Left lung (tissue), 1 donor: Measurements from ENCODE around the genes AOX1 and BZW1.

GRCh38 chr2:200306752-200306971 lies 169 bp downstream of the SPATS2L start:
- PRO-cap, result no peak

DNA sequence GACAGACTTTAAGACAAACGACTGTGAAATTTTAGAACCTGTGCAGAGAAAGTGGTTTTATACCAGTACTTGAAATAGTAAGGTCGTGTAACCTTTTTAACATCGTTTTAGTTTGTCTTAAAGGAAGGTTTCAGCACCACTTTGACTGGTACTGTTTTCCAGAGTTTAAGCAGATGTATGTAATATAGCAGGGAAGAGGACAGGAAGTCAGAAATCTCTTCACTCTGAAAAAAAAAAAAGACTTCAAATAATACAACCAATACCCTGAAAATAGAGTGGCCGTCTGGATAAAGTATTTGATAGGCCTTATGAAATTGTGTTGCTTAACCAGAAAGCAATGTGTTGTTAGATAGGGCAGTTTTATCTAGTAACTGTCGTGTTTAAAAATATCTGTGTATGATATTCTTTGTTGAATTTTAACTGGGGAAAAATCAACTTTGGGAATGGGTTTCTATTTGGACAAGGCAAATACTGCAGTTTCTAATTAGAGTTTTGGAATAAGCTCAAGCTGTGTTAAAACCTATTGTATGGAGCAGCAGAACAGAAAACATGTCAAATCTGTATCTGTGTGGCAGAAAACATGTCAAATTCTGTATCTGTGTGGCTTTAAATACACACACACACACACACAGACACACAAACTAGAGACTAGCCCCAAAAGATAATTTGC lies 1.7 kb downstream of the SPATS2L start:
- PRO-cap, result no peak

DNA sequence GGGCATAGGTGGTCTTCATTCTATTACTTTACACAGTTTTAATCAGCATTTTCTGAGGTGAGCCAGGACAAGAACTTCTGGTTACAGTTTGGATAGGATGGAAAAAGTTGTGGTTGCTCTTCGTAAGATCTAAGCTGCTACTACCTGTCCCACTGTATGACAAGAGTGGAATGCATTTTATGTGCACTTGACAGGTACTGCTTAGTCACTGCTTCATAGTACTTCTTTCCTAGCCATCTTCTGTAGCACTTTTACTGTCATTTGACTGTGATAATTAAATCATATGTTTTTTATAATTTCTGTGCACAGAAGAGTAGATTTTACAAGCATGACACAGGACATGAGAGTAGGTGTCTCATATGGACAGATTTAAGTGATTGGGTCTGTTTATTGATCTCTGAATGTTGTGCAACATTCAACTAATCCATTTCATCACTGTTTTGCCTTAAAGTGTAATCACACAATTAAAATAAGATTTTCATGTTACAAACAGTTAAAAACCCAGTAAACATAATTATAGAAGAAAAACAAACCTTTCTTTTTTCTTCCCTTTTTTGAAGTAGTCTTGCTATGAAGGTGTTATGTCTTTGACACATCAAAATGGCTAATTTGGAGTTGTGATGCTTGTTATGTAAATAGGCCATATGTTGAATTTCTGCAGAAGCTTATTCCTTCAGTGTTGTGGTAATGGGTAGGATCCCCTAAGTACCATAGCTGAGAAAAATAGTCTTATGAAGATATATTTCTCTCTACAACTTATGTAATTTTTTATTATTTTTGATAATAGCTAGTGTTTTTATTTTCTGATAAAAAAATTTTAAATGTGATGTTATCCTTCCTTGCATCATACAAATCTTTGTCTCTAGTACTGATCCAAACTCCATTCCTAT lies 3.0 kb downstream of the SPATS2L start:
- PRO-cap, result no peak

DNA sequence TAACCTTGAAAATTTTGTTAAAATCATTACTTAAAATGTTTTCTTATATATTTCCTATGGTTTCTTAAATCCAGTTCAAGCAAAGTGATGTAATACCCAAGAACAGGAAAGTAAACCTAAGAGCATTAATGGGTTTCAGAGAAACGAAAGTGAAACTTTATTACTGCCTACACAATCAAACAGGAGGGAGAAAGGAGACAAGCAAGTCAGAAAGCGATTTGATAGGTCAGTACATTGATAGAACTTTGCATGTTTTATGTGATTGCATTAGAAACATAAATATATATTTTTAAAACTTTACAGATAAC lies 77.3 kb downstream of the SPATS2L start:
- PRO-cap, result no peak

DNA sequence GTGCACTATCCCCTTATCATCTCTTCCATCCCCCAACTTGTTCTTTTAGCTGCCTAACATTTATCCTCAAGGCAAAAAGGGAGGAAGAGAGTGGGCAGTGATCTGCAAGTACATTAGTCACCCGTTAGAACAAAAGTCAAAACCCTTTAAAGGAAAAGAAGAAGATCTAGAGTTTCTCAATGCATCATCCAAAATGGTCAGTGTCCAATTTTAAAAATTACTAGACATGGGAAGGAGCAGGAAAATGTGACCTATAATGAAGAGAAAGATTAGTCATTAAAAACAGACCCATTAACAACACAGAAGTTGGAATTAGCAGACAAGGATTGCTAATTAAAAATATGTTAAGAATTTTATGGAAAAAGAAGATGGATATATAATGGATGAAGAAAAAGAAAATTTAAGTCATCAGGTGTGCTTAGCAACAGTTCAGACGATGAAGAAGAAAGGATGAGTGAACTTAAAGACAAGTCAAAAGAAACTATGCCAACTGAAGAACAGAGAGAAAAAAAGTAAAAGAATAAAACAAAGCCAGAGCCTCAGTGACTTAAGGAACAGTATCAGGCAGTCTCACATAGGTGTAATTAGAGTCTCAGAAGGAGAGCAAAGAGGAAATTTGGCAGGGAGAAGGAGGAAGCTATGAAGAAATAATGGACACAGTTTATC lies 77.3 kb downstream of the KCTD18 start:
- PRO-cap, result no peak

GRCh38 chr2:200585637-200586465 lies at the start of gene AOX1:
Gene AOX1, plus strand, starts transcription at chr2:200586014.
- PRO-cap, result no peak

DNA sequence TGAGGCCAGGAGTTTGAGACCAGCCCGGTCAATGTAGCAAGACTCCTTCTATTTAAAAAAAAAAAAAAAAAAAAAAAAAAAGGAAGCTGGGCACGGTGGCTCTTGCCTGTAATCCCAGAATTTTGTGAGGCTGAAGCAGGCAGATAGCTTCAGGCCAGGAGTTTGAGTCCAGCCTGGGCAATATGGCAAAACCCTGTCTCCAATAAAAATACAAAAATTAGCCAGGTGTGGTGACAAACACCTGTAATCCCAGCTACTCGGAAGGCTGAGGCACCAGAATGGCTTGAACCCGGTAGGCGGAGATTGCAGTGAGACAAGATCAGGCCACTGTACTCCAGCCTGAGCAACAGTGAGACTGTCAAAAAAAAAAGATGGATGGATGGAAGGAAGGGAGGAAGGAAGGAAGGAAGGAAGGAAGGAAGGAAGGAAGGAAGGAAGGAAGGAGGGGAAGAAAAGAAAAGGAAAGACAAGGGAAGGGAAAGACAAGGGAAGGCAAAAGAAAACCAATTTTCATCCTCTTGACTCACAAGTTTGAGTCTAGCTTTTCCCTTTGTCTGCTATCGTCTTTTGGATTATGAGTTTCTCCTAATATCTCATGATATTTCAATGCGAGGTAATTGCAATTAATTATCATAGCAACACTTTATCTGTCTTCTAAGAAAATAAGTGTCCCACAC lies 44.5 kb downstream of the AOX1 start:
- PRO-cap, result no peak

GRCh38 chr2:200748562-200749280 lies 63.0 kb upstream of the BZW1 start:
- PRO-cap, result no peak

DNA sequence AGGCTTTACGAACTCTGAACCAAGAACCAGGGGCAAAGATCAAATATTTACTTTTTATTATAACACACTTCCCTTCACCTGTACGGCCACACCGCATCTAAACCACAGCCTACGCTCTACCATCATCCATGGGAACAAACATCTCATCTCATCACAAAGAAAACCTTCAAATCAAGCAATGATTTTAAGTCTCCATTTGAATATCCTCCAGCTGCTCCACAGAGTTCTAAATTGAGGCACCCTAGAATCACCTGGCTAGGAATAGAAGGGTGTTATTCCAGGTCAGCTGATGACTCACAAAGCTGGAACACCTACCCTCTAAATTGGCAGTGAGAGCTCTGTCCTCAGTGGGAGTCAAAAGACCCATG lies 45.6 kb upstream of the BZW1 start:
- PRO-cap, result no peak

- PRO-cap, result no peak
These were observed 24.9 kb upstream of the BZW1 start for GRCh38 chr2:200786750-200787268.

GRCh38 chr2:200811167-200812059 lies at the start of gene BZW1:
Gene BZW1, plus strand, starts transcription at chr2:200811910.
- PRO-cap, result bidirectional peak, plus-strand start at chr2:200811561, minus-strand start at chr2:200811430; bidirectional peak, plus-strand start at chr2:200811647, minus-strand start at chr2:200811648; bidirectional peak, plus-strand start at chr2:200811910, minus-strand start at chr2:200811801

GRCh38 chr2:200830578-200830943 lies 18.9 kb downstream of the BZW1 start:
- PRO-cap, result no peak

DNA sequence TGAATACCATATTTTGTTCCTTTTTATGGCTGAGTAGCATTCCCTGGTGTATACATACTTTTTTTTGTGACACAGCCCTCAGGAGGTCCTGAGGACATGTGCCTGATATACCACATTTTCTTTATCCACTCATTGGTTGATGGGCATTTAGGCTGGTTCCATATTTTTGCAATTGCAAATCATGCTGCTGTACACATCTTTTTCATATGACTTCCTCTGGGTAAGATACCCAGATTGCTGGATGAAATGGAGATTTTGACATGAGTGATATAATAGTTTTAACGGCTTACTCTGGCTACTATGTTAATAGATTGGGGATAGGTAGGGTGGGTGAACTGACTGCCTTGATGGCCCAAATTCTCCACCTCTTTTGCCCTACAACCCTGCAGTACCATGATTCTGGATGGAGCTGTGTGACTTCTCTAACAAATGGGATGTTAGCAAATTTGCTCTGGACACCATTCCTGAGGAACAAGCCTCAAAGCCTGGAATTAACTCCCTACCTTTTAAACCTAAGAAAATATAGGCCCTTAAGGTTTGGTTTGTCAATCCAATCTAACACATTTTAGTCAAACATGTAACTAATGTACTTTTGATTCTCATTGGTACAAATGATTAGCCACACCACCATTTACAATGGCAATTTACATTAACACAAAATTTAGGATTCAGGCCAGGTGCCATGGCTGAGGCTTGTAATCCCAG lies 13.1 kb downstream of the CLK1 start:
- PRO-cap, result no peak

GRCh38 chr2:201035091-201036162 lies 36.0 kb downstream of the HYCC2 start:
- PRO-cap, result no peak

DNA sequence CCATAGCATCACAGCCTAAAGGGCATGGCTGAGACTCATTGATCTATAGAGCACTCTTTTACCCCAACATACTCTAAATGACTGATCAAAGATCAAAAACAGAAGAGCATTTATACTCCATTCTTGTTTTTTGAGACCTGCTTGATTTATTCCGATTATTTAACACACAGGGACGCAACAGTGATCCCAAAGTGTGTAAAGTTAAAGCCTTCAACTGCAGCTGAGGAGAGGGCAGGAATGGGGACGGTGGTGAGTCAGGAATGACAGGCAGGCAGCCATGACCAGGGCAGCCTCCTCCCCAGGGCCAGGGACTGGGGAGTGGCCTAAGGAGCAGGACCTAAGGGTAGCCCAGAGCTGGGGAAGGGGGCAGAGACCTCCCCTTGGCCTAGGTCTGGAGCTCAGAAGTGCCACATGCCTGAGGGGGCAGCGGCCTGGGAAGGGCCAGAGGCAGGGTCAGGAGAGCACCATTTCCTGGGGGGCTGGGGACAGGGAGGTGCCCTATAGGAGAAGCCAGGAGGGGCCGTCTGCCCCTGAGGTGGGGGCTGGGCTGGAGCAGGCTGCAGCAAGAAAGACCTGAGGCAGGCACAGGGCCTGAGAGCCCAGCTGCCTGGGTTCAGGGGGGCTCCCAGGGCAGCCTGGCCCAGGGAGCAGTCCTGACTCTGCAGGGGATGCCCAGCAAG lies 20.9 kb downstream of the CFLAR start:
- PRO-cap, result unidirectional peak, plus-strand start at position 349 of the sequence; unidirectional peak, plus-strand start at position 380 of the sequence

DNA sequence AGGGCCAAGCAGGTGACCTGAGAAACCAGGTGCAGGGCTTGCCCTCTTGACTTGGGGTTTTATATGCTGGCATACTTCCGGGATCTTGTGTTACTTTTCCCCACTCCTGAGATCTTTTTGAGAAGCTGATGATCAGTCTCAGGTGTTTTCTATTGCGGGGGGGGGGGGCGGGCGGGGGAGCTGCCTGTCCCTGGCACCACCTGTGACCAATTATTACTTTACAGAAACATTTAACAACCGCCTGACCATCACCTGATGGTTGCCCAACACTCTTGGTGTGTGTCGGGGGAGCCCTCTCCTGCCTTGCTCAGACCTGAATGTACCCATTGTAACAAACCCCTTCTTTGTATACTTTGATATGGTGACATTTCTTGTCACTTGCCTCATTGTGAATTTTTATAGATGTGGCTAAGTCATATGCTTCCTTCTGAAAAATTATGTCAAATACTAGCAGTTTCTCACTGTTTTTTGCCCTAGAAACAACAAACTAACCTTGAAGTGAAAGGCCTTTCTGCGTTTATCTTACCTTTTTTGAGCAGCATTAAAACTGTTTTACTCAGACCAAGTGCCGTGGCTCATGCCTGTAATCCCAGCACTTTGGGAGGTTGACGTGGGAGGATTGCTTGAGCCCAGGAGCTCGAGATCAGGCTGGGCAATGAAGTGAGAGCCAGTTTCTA lies 6.7 kb upstream of the CASP10 start:
- PRO-cap, result unidirectional peak, plus-strand start at position 272 of the sequence

GRCh38 chr2:201212150-201212579 lies 29.2 kb downstream of the CASP10 start:
- PRO-cap, result no peak

DNA sequence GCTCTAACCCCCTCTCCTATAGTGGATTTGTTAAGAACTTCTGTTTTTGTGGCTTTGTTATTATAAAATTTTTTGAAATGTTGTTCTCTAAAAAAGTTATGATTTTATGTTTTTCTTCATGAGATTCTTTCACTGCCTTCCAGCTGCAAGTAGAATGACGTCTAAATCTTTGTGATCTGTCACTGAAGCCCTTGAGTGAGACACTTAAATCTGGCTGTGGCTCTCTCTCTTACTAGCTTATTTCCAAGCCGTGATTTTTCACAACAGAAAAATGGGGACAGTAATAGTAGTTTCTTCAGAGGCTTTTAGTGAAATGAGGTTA lies 1.6 kb downstream of the CASP8 start:
- PRO-cap, result no peak

GRCh38 chr2:201263847-201264177 lies 3.5 kb downstream of the CASP8 start:
- PRO-cap, result no peak

GRCh38 chr2:201406275-201406980 lies 44.8 kb downstream of the TRAK2 start:
- PRO-cap, result no peak